OVCAR3 (cell line): ENCODE measurements around a stretch of chr21.

DNA sequence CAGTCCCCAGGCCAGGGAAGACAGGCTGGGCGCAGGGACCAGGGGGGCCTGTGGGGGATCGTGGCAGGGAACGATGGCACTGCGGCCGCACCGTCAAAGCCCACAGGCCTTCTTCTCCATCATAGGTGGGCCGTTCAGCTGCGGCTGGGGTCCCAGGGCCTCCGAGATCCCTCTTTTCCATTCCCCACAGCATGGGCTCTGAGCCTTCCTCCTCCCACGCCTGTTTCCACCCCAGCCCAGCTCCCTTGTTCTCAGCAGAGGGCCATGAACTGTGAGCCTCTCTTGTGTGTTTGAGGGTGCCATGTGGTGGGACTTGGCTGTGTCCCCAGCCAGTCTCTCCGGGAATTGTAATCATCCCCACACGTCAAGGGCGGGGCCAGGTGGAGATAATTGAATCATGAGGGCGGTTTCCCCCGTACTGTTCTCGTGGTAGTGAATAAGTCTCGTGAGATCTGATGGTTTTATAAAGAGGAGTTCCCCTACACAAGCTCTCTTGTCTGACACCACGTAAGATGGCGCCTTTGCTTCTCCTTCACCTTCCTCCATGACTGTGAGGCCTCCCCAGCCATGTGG, 57.3 kb upstream of the COL6A2 start:
- RRBS: no CpG with 5 or more reads among the region's 19 CpGs

- RRBS: no CpG with 5 or more reads among the region's 2 CpGs
Measured at GRCh38 chr21:46115087-46115501, 17.2 kb downstream of the COL6A2 start.

DNA sequence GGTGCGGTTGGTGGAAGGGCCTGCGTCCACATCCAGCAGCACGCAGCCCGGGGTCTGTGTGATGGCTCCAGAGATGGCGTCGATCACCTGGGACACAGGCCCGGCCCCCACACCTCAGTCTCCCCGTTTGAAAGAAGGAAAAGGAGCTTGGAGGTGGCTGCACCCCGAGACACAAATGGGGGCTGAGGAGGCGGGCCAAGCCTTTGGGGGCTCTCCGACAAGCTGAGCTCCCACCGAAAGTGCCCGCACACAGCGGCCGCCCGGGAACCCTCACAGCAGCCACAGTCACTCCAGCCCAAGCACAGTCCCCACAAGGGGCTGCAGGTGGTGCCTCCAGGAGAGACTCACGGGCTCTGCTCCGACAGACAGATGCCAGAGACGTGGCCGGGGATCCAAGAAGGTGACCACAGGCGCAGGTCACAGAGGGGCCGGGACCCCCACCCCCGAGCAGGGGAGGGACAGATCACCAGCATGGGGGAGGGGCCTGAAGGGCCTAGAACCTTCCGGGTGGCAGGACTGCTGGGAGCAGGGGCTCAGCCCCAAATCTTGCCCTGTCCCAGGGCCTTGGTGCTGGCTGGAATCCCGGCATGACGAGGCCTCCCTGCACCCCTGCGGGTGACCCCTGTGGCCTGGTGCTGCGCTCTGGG, 1.0 kb downstream of the FTCD start:
- RRBS: 92% methylated on average over 15 of the region's 28 CpGs

- RRBS: no CpG with 5 or more reads among the region's 7 CpGs
Measured at GRCh38 chr21:46223046-46223586, 5.5 kb downstream of the LSS start.

- RRBS: 3% methylated on average over 7 of the region's 66 CpGs
Measured at GRCh38 chr21:46229101-46229755, 654 bp upstream of the LSS start.

DNA sequence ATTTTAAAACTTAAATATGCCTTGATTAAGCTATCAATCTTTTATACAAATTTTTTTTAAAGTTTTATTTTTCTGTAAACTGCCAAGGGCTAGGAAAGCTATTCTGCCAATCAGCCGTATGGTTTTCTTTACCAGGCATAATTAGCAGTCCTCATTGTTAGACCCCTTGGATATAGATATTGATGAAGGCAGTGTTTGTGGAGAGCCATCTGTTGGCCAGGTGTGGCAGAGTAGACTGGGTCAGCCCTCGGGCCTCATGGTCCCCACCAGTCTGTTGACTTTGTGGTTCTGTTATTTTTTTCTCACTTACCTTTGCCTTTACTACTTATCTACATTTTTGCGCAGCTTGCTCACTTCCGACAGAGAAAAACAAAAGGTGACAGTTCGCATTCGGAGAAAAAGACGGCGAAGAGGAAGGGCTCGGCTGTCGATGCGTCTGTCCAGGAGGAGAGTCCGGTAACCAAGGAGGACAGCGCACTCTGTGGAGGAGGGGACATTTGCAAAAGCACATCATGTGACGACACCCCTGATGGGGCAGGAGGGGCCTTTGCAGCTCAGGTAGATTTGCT, 2.2 kb downstream of the PCNT start:
- RRBS: no CpG with 5 or more reads among the region's 14 CpGs

- RRBS: no CpG with 5 or more reads among the region's 17 CpGs
Measured at GRCh38 chr21:46362925-46363453, 39.0 kb downstream of the PCNT start.

DNA sequence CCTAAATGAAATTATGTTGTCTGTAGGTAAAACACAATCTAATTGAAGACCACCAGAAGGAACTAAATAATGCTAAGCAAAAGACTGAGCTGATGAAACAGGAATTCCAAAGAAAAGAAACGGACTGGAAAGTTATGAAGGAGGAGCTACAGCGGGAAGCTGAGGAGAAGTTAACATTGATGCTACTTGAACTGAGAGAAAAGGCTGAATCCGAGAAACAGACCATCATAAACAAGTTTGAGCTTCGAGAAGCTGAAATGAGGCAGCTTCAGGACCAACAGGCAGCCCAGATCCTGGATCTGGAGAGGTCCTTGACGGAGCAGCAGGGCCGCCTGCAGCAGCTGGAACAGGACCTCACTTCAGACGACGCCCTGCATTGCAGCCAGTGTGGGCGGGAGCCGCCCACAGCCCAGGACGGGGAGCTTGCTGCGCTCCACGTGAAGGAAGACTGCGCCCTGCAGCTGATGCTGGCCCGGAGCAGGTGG, 39.5 kb downstream of the PCNT start:
- RRBS: no CpG with 5 or more reads among the region's 15 CpGs

GRCh38 chr21:46378869-46379482, 55.0 kb downstream of the PCNT start:
- RRBS: 98% methylated on average over 11 of the region's 24 CpGs

GRCh38 chr21:46457710-46458767, 652 bp upstream of the DIP2A start:
- RRBS: 5% methylated on average over 5 of the region's 79 CpGs

- RRBS: no CpG with 5 or more reads among the region's 11 CpGs
Measured at GRCh38 chr21:46554046-46554412, 50.9 kb downstream of the S100B start.

DNA sequence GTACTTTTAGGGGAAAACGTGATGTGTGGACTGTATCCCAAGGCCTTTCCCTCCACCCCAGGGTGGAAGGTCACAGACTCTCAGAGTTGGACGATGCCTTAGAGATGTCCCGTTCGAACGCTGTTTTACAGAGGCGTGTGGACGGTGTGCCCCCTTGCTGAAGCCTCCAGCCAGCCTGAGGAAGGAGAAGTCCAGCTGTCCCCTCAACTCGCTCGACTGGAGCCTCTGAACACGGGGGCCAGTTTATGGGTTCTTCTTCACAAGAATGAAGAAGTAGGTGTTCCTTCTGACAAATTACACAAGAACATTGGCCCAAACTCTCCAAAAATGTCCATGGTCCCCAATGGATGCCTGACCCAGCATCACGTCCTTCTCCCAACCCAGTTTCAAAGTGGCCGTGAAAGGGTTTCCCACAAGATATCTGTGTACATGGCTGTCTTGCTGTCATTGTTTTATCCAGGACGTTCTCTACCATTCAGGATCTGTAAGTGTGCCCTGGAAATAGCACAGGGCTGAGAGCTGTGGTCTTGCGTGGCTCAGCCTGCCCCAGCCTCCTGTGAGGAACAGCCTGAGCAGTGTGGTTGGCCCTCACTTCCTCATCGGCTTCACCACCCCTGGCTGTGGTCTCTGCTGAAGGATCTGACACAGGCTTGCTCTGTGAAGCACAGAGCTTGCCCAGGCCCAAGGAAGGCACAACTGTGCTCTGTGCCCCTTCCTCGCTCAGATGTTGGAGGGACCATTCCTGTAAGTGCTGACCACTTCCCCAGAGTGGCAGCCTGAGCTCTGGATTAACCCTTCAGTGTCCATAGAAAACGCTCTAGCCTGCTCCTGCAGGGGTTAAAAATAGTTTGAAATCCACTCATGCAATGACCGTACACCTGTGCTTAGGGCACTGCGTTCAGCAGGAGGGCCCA, 1.0 kb upstream of the S100B start:
- RRBS: no CpG with 5 or more reads among the region's 19 CpGs